Mammary microvascular endothelial cell (primary cell): ENCODE data around the gene GPR157.

DNA sequence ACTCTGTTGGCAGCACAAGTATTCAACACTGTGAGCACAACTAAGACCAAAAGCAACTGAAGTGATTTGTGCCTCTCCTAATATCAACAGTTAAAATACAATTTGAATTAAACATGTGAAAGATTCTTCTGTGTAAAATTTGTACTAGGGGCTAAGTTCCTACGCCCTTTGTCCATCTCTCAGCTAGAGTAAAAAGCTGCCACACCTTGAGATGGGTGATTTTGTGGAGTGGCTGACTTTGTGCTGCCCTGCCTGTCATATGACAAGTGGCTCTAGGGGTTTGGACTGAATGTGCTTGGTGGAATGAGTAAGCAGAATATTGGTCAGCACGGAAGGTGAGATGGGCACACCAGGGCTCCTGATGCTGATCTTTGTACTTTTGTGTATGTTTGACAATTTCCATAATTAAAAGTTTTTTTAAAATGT, 133.7 kb upstream of the SLC45A1 start:
- RAMPAGE, long total RNA: no peak

GRCh38 chr1:8257619-8258000, 60.3 kb upstream of the SLC45A1 start:
- RAMPAGE, long total RNA: no peak

GRCh38 chr1:8293323-8293568, 24.7 kb upstream of the SLC45A1 start:
- RAMPAGE, long total RNA: no peak

DNA sequence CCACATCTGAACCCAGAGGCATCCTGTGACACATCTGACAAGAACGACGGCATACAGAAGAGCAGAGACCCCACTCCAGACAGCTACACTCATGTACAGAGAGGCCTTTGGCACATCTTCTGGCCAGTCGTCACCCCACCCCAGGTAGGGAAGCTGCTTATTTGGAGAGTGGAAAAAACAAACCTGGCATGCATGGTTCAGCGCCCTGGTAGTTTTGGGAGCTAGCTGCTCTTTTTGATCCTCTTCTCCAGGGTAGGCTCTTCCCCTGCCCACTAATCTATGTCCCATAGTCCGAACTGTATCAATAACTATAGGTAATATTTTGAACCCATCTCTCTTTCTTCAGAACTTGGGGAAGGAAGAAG, 72.2 kb downstream of the SLC45A1 start:
- RAMPAGE, long total RNA: no peak

GRCh38 chr1:8399517-8400083, 81.7 kb downstream of the SLC45A1 start:
- RAMPAGE, long total RNA: no peak

GRCh38 chr1:8421651-8422164, 103.8 kb downstream of the SLC45A1 start:
- RAMPAGE, long total RNA: no peak

DNA sequence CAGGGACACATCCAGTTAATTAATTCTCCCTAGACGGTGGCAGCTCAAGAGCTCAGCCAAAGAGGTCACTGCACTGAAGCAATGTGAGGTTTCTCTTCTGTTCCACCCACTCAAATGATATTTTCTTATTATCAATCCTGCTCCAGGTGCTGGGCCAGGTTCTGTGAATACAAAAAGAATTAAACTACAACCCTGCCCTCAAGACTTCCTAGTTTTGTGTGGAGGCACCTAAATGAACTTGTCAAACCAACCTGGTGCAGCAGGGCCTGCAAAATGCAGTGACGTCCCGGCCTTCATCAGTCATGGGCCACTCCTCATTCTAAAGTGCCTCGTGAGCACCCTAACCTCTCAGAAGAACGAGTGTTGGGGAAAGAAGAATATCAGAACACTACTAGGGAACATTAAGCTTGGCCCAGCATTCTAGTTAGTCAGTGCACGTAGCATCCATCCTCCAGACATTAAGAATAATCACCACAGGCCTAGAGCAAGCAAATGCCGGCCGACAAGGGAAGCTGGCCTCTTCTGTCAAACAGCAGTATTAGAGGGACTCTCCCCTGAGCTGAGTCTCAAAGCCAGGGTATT, 137.8 kb downstream of the SLC45A1 start:
- RAMPAGE, long total RNA: no peak

DNA sequence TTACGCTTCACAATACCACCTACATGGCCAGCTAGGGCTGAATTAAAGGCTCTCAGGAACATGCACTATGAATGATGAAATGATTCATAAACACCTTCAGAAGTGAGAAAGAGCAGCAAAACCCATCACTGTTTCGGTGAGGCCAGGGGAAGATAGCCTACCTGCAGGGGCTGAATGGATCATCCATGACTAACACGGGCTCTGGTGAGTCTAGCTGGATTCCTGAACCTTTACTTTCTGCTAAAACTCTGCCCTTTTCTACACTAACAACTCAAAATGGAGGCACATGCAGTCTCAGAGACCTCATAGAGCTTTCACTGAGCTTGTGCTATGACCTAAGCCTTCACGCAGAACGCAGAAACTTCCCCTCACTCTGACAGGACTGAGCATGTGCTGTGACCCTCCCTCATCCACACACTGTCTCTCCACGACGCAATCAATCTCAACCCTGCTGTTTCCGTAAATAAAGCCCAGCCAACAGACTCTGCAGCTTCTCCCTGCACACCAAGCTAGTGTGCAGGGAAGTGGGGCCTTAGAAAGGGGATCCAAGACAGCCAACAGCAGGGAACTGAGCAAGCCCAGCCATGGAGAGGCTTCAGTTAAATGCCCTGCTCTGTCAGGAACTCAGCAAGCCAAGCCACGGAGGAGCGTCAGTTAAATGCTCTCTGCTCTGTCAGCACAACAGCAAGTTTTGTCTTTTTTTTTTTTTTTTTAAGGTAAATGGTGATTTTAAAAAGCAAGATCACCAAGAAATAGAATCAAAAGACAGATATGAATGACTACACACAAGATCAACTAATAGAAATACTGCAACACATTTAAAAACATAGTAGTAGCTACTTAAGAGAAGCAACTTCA, 207.9 kb downstream of the SLC45A1 start:
- RAMPAGE, long total RNA: no peak

GRCh38 chr1:8660117-8660847, 157.2 kb downstream of the RERE start:
- RAMPAGE, long total RNA: no peak

DNA sequence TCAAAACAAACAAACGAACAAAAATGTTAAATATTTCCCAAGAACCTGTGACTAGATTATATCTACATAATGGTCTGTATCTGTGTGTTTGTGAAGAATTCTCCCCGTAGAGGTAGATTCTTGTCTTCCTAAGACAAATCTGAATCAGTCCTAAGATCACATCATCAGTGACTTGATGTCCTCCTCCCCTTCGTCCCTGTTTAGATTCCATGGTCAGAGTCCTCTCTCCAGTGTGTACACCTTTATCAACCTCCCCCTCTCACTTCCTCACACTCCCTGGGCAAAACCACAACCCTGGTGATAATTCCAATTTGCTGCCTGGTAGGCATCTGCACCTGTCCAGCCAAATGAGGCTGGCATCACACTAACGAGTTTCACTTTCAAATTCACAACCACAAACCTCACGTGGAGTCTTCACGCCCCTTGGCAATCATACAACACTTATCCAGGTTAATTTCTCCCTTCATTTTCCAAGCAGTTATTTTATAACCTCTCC, 12.0 kb upstream of the RERE start:
- RAMPAGE, long total RNA: no peak

- RAMPAGE, long total RNA: no peak
These were observed 39.4 kb downstream of the SLC2A7 start for GRCh38 chr1:8986728-8987223.

DNA sequence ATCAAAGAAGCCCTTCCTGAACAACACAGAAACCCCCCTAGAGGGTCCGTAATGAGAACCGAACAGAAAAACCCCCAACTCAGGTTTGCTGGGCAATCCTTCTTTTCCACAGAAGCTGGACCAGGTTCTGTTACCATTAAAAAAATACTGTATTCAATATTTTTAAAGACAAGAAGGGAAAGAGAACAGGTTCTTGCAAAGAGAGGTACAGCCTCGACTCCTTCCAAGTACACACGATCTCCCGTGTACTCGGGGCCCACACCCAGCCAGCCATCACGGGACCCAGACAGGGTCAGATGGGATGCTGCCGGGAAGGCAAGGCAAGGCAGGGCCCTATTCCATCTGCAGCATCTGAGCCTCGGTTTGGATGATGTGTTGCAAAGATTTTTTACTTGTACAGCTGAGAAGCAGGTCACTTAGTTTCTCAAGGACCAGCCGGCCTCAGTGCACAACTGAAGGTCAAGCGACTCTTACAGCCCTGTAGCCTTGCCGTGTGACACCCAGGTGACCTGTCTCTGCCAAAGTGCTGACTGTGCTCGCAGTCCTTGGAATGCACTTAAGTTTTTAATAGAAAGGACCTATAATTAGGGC, 1.6 kb downstream of the GPR157 start:
- RAMPAGE, long total RNA: no peak

DNA sequence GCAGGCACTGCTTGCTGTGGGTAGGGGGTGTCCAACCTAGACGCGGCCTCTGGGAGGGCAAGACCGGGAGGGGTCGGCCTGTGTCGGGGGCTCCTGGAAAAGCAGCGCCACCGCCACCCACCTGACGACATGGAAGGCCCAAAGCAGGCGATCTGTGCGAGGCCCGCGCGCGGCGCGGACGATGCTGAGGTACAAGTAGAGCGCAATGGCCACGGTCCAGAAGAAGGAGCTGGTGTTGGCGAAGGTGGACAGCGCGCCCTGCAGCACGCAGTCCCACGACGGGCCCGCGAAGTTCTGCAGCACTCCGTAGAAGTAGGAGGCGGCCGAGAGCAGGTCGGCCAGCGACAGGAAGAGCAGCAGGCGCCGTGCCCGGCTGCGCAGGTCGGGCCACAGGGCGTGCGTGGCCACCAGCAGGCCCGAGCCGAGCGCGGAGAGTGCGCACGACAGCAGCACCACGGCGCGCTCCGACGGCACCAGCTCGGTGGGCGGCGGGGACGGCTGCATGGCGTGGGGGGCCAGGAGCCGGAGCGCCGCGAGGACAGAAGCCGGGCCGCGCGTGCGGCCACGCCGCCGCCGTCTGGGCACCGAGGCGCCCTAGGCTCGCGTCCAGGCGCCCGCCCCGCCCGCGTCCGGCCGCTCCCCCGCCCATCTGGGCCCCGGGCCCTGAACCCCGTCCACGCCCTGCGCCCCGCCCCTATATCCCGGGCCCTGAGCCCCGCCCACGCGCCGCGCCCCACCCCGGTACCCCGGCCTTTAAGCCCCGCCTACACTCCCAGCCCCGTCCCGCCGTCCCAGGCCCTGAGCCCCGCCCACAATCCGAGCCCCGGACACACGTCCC, at the start of gene GPR157:
TSS of gene GPR157 (minus strand) at position 579 of the 838 bp plus-strand sequence.
- RAMPAGE, long total RNA: no peak

DNA sequence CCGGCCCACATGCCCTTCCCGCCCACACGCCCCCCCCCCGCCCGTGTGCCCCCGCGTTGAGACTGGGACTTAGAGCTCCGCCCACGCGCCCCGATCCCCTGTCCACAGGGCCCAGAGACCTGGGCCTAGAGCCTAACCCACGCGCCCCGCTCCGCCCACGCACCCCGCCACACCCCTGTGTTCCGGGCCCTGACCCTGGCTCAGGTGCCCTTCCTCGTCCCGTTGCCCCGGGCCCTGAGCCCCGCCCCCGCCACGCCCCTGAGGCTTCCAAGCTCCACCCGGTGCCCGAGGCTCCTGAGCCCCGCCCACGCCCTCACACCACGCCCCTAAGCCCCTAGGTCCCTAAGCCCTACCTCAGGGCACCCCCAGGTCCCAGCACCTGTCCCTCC, 454 bp upstream of the GPR157 start:
- RAMPAGE, long total RNA: no peak

DNA sequence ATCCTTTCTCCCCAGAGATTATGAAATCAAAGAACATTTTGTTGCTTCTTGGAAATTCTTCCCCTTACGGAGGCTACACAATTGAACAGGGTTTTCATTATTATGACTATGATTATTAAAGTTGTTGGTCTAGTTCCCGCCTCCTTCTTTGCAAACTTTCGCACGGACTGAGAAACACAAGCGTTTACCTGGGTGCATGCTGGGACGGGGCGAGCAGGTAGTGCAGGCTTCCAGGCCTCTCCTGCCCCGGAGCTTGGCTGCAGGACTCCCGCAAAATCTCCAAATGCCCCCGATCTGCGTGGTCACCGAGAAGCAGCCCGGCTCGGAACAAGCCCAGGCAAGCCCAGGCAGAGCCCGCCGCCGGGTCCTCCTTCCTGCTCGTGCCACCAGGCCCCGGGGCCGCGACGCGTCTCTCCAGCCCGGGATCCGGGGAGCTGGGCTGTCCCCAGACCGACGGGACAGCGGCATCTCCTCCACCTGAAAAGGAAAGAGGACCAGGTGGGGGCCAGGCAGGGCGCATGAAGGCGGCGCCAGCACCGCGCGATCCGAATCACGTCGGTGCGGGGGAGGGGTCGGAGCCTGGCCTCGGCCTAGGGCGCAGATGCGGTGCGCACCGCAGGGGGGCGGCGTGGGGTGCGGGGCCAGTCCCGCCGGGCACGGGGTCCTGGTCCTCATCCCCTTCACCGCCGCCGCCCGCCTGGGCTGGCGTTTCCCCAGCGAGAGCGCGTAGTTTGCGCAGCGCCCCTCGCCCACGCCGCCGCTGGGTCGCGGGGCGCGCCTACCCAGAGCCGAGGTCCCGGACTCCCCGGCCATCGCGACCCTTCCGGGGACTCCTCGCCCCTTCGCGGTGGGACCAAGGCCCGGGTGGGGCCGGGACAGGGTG, 52.5 kb upstream of the H6PD start:
- RAMPAGE, long total RNA: start-site peak on the plus strand centred at position 387 of the sequence, 61 bp wide, 119 and 36 reads in 2 replicates

GRCh38 chr1:9196168-9197258, 38.1 kb upstream of the H6PD start:
- RAMPAGE, long total RNA: no peak

DNA sequence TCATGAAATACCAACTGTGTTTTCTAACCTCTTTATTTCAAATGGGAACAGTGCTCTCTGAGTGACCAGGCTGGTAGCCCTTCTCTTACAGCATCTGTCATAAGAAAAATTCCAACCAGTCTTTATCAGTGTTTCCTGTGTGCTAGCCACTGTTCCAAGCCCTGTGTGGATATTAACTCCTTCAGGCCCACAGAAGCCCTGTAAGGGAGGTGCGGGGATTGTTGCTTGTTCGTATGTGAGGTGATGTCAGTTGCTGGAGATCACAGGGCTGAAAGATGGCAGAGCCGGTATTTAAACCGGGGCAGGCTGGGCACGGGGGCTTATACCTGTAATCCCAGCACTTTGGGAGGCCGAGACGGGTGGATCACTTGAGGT, 19.2 kb downstream of the H6PD start:
- RAMPAGE, long total RNA: no peak

DNA sequence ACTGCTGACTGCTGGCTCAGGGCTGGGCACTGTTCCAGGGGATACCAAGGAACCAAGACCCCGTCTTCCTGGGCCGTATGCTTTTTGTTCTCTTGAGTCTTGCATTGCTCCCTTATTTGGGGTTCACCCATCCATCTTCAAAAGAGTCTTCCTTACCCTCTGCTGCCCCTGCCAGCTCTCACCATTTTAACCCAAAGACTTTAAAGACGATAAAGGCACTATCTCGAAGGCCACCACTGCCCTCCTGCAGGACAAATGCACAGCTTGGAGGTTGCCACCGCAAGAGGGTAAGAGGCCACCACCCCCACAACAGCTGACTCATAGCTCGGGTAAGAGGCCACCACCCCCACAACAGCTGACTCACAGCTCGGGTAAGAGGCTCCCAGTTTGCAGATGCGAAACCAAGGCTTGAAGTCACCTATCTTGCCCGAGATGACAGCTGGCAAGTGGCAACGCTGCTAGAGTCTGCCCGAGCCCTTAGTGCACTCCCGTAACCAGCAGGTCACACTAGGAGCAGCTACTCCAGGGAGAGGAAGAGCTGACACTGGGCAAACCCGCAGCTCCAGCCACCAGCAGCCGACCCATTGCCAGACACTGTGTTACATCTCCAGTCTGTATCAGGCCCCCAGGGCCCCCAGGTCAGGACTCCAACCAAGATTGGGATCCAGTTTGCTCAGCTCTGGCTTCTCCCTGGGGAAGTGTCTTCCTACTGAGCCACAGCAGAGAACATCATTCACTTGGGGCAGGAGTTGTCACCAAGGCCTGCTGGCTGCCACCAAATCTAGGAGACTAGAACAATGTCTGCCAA, 17.1 kb upstream of the SPSB1 start:
- RAMPAGE, long total RNA: no peak

DNA sequence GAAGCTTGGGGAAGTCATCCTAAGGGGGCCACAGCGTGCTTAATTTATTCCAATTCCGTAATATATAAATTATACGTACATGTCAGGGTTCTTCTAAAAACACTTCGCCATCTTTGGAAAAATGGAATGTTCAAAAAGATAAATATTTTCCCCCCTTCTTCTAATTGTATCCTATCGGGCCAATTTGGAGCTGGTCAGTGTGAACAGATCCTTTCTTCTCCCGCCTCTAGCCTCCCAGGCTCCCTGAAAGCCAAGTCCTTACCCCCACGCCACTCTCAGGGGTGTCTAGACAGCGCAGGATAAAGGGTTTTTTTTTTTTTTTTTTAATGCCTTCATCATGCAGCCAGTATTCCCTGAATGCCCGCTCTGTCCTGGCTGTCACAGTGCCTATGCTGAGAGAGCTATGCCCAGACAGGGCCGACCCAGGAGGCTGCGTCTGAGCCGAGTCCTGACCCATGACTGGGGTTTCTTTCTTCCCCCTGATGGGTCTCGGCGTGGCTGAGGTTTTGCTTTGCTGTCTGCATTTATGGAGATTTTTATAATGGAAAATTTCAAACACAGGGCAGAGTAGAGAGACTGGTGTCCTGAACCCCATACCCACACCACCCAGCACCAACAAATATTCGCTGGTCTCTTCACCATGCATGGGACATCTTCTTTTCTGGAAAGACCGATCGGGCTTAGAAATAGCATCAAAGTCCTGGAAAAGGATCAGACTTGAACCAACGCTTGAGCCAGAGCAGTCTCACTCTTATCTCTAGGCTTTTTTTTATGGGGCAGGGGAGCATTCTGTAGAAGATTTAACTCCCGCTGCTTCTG, 18.4 kb downstream of the SPSB1 start:
- RAMPAGE, long total RNA: no peak

GRCh38 chr1:9340241-9340728, 47.6 kb downstream of the SPSB1 start:
- RAMPAGE, long total RNA: no peak